Testis (tissue), 5 donors: ENCODE measurements around a stretch of chr7.

DNA sequence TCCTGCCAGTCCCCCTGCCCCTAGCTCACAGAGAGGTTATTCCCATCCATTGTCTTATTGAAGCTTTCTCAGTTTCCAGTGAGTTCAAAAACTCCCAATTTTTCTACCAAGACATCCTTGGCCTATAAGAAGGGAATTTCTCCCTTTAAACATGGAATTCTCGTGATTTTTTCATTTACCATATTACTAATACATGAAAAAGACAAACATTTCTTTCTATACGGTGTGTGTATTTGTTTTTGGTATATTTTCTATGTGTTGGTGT lies 142.5 kb downstream of the LHFPL3 start:
- PRO-cap, 3 experiments, result no peak in any of the 3 experiments
- RAMPAGE, long total RNA, 2 experiments, result no peak in any of the 2 experiments
- RRBS, result no CpG with 5 or more reads among the region's 2 CpGs

- PRO-cap, 3 experiments, result no peak in any of the 3 experiments
- RAMPAGE, long total RNA, 2 experiments, result no peak in any of the 2 experiments
- RRBS, result no CpG with 5 or more reads among the region's 15 CpGs
These were observed 235.1 kb downstream of the LHFPL3 start for GRCh38 chr7:104563436-104563977.

- PRO-cap, 3 experiments, result no peak in any of the 3 experiments
- RAMPAGE, long total RNA, 2 experiments, result no peak in any of the 2 experiments
- RRBS, result no CpG with 5 or more reads among the region's 4 CpGs
These were observed 20.3 kb upstream of the KMT2E start for GRCh38 chr7:104993602-104994113.

DNA sequence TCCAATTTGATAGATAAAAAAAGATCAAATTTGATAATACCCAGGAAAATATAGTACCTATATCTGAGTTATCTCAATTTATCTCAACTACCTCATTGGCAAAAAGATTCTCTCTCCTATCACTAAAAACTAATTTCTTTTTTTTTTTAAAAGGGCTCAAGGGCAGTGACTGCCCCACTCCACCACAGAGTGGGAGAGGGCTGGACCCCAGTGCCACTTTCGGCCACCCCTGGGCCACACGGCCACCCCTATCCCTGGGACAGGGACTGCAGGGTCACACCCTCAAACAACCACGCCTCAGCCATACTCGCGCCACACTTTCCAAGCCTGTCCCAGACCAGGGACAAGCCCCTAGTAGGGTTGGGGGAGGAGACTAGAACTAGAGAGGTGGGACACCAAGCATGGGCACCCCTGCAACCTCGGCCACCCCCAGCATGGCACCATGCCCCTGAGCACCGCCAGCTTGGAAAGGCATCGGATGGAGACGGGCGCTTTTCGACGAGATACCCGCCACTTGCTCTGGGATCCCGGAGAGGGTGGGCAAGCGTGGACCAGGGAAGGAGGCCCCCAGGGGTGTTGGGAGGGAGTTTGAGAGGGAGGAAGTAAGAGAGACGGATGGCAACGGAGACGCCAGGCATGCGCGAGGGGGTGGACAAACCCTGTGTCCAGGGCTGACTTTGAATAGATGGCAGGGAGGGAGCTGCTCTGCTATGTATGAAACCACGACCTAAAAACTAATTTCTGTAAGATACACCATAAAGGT lies 13.1 kb upstream of the KMT2E start:
- PRO-cap, 3 experiments, result peak in 1 of 3 experiments; most common minus-strand start position 424 of the sequence (in 1)
- RAMPAGE, long total RNA, 2 experiments, result no peak in any of the 2 experiments
- RRBS, result no CpG with 5 or more reads among the region's 21 CpGs

DNA sequence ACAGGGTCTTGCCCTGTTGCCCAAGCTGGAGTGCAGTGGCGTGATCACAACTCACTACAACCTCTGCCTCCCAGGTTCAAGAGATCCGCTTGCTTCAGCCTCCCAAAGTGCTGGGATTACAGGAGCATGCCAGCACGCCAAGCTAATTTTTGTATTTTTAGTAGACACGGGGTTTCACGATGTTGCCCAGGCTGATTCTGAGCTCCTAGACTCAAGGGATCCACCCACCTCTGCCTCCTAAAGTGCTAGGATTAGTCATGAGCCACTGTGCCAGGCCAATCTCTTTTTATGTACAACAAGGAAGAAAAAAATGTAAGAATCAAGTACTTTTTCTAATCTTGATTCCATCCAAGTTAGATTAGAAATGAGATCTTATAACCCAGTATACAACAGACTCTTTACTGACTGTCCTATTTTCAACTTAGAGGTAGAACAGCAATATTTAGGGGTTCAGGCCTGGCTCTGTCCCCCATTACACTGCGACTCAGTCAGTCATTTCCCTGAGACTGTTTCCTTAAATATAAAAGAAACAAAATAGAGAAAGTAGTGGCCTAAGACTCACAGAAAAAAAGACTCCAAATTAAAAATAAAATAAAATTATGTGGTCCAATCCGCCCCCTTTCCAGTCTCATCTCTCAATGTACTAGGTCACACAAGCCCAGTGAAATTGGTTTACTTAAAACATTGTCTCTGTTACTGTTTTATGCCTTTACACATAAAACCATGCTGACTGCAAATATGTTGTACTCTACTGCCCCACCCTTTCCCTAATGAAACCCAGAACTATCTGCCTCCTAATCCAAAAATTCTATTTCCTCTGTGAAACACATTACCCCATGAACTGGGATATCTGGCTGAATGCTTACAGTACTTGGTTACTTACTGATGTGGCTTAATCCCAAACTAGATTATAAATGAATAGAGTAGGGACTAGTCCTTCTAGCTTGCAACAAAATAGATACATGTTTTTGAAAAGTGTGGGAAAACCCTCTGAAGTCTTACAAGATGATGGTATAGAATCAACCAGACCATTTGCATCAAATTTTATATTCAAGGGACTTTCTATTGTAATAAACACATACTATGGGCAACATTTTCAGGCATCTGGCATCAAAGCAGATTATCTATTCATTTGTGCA lies 10.3 kb upstream of the KMT2E start:
- PRO-cap, 3 experiments, result no peak in any of the 3 experiments
- RAMPAGE, long total RNA, 2 experiments, result no peak in any of the 2 experiments
- RRBS, result no CpG with 5 or more reads among the region's 7 CpGs

DNA sequence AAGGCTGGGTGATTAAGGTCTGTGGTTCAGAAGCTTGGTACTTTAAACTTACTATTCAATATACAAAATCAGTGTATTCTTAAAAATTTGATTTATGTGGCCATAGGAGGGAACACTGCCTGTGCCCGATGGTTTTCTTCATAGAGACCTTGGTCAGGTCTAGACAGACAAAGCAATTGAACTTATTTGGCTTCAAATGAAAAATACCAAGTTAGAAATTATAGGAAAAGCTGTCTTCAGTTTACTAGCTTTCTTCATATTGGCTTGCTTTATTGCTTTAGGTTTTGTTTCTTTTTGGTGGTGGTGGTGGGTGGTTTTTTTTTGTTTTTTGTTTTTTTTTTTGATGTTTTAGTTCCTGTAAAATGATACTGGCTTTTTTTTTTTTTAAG lies 3.1 kb downstream of the KMT2E start:
- PRO-cap, 3 experiments, result no peak in any of the 3 experiments
- RAMPAGE, long total RNA, 2 experiments, result no peak in any of the 2 experiments
- RRBS, result no CpG with 5 or more reads among the region's 1 CpG

DNA sequence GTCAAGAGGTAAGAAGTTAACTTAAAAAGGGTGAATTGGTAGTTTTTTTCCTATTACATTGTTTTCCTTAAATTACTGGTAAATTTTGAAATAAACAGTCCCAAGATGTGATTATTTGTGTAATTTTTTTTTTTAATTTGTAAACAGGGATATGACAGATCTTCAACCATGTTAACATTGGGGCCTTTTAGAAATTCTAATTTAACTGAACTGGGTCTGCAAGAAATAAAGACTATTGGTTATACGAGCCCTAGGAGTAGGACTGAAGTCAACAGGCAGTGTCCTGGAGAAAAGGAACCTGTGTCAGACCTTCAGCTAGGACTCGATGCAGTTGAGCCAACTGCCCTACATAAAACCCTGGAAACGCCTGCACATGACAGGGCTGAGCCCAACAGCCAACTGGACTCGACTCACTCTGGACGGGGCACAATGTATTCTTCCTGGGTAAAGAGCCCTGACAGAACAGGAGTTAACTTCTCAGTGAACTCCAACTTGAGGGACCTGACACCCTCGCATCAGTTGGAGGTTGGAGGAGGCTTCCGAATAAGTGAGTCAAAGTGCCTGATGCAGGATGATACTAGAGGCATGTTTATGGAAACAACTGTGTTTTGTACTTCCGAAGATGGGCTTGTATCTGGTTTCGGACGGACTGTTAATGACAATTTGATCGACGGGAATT lies 93.3 kb downstream of the KMT2E start:
- PRO-cap, 3 experiments, result no peak in any of the 3 experiments
- RAMPAGE, long total RNA, 2 experiments, result no peak in any of the 2 experiments
- RRBS, result no CpG with 5 or more reads among the region's 12 CpGs

DNA sequence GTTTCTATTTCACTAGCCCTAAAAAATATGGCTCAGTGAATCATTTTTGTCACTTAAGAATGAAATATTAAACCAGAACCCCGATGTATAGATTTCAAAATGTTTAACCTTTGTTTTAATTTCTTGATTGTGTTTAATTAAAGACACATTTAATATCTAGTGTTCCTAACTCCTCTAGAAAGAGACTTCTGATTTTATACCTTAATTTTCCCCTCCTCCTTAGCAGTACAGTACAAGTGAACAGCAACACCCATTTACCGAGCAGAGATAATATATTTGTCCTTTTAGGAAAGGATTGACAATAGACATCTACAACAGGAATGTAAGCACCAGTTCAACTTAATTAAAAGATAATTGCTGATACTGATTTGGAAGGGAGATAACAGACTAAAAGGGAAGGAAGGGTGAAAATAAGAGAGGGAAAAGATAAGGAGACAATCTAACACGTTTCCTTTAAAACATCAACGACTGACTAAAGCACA lies 119.4 kb downstream of the SRPK2 start:
- PRO-cap, 3 experiments, result no peak in any of the 3 experiments
- RAMPAGE, long total RNA, 2 experiments, result no peak in any of the 2 experiments
- RRBS, result no CpG with 5 or more reads among the region's 4 CpGs

- PRO-cap, 3 experiments, result no peak in any of the 3 experiments
- RAMPAGE, long total RNA, 2 experiments, result no peak in any of the 2 experiments
- RRBS, result no CpG with 5 or more reads among the region's 7 CpGs
These were observed 28.9 kb downstream of the SRPK2 start for GRCh38 chr7:105359666-105360322.

GRCh38 chr7:105583292-105583504 lies 1.9 kb upstream of the EFCAB10 start:
- PRO-cap, 3 experiments, result no peak in any of the 3 experiments
- RAMPAGE, long total RNA, 2 experiments, result no peak in any of the 2 experiments
- RRBS, result 10% methylated on average over 4 of the region's 16 CpGs

DNA sequence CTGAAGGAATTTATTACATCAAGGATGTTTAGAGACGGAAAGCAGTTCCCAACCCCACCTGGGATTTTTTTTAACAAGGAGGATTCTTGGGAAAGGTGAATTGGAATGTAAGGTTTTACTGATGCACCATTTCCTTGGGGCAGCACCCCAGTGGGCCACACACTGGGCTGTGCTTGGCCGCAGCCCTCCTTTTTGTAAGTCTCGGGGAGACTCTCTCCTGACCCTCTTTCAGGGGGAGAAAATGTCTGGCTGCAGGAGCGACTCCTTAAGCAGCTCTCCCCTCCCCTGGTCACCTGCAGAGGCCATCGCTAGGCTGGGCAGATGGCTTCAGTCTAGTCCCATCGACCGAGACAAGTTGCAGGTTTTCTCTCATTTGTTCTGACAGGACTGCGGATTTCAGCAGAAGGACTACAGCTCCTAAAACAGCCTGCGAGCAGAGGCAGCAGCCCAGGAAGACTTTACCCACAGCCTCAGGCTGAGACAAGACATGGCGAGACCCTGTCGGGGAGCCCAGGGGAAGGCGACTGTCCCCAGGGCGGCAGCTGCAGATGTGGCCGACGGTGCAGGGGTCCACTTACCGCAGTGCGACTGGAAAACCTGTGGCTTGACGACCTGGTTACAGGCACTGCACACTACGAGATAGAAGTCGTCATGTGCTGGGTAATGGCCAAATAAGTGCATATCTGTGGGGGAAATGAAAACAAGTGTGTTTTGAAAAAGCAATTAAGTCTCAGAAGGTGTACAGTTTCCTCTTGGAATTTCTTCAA lies 88.2 kb downstream of the ATXN7L1 start:
- PRO-cap, 3 experiments, result peak in 3 of 3 experiments; most common plus-strand start position 420 of the sequence (in 3)
- RAMPAGE, long total RNA, 2 experiments, result no peak in any of the 2 experiments
- RRBS, result no CpG with 5 or more reads among the region's 20 CpGs

DNA sequence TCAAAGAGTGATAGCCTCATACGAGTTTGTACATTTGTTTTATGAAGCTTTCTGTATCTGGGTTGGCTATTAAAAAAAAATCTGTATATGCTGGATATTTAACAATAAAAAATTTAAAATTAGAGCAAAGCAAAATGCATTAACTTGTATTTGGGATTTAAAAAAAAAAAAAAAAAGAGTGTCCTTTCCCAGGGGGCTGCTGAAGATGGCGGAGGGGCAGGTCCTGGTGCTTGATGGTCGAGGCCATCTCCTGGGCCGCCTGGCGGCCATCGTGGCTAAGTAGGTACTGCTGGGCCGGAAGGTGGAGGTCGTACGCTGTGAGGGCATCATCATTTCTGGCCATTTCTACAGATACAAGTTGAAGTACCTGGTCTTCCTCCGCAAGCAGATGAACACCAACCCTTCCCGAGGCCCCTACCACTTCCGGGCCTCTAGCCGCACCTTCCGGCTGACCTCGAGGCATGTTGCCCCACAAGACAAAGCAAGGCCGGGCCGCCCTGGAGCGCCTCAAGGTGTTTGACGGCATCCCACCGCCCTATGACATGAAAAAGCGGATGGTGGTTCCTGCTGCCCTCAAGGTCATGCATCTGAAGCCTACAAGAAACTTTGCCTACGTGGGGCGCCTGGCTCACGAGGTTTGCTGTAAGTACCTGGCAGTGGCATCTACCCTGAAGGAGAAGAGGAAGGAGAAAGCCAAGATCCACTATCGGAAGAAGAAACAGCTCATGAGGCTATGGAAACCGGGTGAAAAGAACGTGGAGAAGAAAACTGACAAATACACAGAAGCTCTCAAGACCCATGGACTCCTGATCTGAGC lies 56.9 kb downstream of the ATXN7L1 start:
- PRO-cap, 3 experiments, result peak in 2 of 3 experiments; most common plus-strand start position 474 of the sequence (in 2); most common minus-strand start position 390 of the sequence (in 1)
- RAMPAGE, long total RNA, 2 experiments, result start-site peak on the plus strand in 1 of 2 experiments, centred at position 446 of the sequence, 34 reads per replicate
- RRBS, result no CpG with 5 or more reads among the region's 27 CpGs

GRCh38 chr7:105876735-105877714 lies 626 bp upstream of the ATXN7L1 start:
- PRO-cap, 3 experiments, result peak in 2 of 3 experiments; most common plus-strand start chr7:105876805 (in 2)
- RAMPAGE, long total RNA, 2 experiments, result no peak in any of the 2 experiments
- RRBS, result under 1% methylated on average over 19 of the region's 77 CpGs

DNA sequence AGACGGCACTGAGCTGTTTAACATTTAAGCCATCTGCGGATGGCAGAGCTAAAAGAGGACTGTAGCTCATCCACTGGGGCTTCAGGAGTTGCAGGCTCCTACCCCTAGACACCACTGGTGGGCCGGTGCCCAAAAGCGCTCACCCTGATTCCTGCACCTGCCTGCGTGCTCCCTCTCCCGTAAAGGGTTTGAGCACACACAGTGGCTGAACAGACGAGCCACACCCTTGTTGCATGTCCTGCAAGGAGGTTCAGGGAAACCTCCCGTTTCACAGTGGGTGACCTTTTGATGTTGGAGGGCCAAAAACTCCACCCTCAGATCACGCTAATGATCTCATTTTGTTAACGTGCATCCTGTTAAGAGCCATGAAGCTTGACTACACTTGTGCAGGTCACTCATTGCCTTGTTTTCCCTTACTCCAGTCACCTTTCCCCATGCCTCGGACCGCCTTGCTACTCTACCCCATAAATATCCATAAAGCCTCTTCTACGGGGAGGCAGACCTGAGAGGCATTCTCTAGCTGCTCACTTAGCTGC lies 37.8 kb downstream of the SYPL1 start:
- PRO-cap, 3 experiments, result no peak in any of the 3 experiments
- RAMPAGE, long total RNA, 2 experiments, result no peak in any of the 2 experiments
- RRBS, result no CpG with 5 or more reads among the region's 13 CpGs

DNA sequence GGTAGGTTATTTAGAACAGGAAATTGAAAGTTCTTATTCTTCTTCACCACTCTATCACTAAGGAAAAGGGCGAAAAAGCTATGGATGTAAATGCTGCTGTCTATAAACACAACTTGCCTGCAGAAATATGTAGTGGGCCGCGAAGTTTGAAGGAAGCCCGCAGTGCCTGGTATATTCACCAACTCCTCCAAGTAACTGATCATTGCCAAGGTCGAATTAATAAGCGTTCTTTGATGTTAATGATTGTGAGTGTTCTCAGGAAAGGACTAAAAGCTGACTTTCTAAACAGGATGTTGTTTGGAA lies 965 bp downstream of the SYPL1 start:
- PRO-cap, 3 experiments, result peak in 1 of 3 experiments; most common plus-strand start position 202 of the sequence (in 1)
- RAMPAGE, long total RNA, 2 experiments, result no peak in any of the 2 experiments
- RRBS, result no CpG with 5 or more reads among the region's 6 CpGs

DNA sequence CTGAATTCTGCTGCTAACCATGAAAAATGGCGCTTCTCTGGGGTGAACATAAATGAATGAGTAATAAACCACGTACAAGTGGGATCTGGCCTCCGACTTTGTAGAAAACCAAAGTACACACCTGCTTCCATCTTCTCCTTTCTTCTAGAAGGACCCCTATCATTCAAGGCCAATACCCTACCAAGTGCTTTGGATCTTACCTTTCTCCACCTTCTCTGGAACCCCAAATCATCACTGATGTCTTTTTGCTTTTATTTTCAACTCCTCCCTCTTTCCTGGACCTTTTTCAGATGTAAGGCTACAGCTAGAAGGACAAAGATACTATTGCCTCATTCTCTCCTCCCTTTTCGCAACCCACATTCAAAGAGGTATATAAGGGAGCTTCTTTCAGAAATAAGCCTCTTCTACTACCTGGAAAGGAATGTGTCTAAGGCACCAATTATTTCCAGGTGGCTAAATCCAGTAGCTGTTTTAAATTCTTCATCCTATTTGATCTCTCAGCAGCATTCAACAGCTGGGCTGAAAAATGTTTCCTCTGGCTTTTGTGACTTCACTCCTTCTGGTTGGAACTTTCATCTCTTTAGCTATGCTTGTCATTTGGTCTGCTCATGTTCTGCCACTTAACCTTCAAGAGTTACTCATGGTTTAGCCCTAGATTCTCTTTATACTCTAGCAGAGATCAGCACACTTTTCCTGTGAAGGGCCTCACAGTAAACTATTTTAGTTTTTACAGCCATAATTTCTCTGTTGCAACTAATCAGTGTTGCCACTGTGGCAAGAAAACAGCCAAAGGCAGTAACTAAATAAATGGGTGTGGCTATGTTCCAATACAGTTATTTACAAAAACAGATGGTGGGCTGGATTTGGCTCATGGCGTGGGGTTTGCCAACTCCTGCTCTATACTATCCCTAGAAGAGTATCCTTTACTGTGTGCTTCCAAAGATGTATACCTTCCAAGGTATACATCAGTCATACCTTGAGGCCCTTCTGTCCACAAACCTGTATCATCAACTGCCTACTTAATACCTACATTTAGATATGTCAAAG lies 37.4 kb downstream of the NAMPT start:
- PRO-cap, 3 experiments, result no peak in any of the 3 experiments
- RAMPAGE, long total RNA, 2 experiments, result no peak in any of the 2 experiments
- RRBS, result no CpG with 5 or more reads among the region's 5 CpGs

- PRO-cap, 3 experiments, result no peak in any of the 3 experiments
- RAMPAGE, long total RNA, 2 experiments, result no peak in any of the 2 experiments
- RRBS, result no CpG with 5 or more reads among the region's 2 CpGs
These were observed 24.0 kb downstream of the NAMPT start for GRCh38 chr7:106260522-106261486.

- PRO-cap, 3 experiments, result no peak in any of the 3 experiments
- RAMPAGE, long total RNA, 2 experiments, result no peak in any of the 2 experiments
- RRBS, result no CpG with 5 or more reads among the region's 4 CpGs
These were observed 42.5 kb upstream of the NAMPT start for GRCh38 chr7:106327314-106327700.

- PRO-cap, 3 experiments, result no peak in any of the 3 experiments
- RAMPAGE, long total RNA, 2 experiments, result no peak in any of the 2 experiments
- RRBS, result no CpG with 5 or more reads among the region's 11 CpGs
These were observed 175.9 kb upstream of the NAMPT start for GRCh38 chr7:106460436-106461395.

DNA sequence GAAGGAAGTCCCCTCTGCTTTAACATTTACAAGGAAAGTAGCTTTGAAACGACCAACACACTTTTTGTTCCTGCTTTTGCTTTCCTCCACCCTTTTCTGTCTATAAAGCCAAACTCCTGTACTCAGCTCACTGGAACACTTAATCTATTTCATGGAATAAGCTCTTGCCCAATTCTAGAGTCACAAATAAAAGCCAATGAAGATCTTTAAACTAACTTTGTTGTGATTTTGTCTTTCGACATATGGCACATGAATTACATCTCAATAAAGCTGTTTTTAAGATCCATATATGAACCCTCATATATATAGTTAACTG lies 86.9 kb upstream of the CCDC71L start:
- PRO-cap, 3 experiments, result no peak in any of the 3 experiments
- RAMPAGE, long total RNA, 2 experiments, result no peak in any of the 2 experiments
- RRBS, result no CpG with 5 or more reads among the region's 2 CpGs